Placental epithelial cell (primary cell): ENCODE results near the genes AASDH, HOPX and IGFBP7.

DNA sequence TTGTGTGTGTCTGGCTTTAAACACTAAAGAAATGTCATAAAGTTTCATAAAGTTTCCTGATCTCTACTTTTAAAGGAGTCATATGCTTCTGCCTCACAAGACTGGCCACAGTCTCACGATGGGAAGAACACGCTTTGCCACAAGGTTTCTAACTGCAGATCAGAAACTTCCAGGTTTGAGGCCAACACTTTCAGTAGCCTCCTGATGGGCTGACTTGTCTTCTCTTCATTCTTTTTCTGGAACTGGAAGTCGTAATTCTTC lies 67.0 kb upstream of the KIT start:
- CAGE, long polyA plus RNA = no peak

- CAGE, long polyA plus RNA = no peak
Measured at GRCh38 chr4:54658236-54659285, 804 bp downstream of the KIT start.

- CAGE, long polyA plus RNA = no peak
Measured at GRCh38 chr4:54659471-54660218, 1.9 kb downstream of the KIT start.

- CAGE, long polyA plus RNA = no peak
Measured at GRCh38 chr4:55336084-55337035, 9.7 kb upstream of the SRD5A3 start.

DNA sequence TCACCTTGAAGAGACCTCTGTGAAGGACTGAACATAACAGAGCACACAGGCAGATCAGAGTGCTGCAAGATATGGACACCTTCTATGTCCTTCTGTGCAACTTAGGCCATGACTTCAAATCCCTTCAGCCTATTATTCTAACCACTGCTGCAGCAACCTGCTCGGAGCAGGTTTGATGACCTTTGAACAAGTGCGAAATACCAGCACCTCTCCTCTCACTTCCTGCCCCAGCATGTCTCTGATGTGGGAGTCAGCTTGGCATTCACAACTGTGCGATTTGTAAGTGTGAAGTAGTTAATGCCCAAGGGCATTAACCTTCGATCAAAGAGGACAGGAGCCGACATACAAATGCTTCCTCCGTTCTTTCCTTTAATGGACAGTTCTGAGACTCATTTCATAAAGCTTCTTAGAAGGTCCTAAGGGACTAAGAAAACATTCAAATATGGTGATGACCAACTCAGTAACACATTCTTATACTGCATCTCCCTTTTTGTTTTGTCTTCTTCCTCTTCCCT lies 1.5 kb upstream of the EXOC1 start:
- CAGE, long polyA plus RNA = no peak

DNA sequence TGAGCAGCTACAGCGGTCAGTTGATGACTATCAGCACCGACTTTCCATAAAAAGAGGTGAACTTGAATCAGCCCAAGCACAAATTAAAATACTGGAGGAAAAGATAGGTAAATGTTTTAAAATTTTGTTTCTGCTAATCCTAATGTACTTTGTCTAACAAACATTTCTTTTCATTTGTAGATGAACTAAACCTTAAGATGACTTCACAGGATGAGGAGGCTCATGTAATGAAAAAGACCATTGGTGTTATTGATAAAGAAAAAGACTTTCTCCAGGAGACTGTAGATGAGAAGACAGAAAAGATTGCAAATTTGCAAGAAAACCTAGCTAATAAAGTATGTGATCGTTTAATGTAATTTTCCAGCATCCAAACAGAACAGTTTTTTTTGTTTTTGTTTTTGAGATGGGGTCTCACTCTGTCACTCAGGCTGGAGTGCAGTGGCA lies 49.6 kb upstream of the CRACD start:
- CAGE, long polyA plus RNA = no peak

- CAGE, long polyA plus RNA = no peak
Measured at GRCh38 chr4:56314593-56314949, 72.7 kb downstream of the AASDH start.

- CAGE, long polyA plus RNA = no peak
Measured at GRCh38 chr4:56386897-56388058, at the start of gene AASDH. TSS of gene AASDH (minus strand) at chr4:56387491.

GRCh38 chr4:56681025-56681963 lies at the start of gene HOPX:
TSS of gene HOPX (minus strand) at chr4:56681296.
- CAGE, long polyA plus RNA = no peak

GRCh38 chr4:56686545-56686981 lies 5.5 kb upstream of the HOPX start:
- CAGE, long polyA plus RNA = no peak

GRCh38 chr4:56843329-56843798 lies 21.9 kb upstream of the SPINK2 start:
- CAGE, long polyA plus RNA = no peak

DNA sequence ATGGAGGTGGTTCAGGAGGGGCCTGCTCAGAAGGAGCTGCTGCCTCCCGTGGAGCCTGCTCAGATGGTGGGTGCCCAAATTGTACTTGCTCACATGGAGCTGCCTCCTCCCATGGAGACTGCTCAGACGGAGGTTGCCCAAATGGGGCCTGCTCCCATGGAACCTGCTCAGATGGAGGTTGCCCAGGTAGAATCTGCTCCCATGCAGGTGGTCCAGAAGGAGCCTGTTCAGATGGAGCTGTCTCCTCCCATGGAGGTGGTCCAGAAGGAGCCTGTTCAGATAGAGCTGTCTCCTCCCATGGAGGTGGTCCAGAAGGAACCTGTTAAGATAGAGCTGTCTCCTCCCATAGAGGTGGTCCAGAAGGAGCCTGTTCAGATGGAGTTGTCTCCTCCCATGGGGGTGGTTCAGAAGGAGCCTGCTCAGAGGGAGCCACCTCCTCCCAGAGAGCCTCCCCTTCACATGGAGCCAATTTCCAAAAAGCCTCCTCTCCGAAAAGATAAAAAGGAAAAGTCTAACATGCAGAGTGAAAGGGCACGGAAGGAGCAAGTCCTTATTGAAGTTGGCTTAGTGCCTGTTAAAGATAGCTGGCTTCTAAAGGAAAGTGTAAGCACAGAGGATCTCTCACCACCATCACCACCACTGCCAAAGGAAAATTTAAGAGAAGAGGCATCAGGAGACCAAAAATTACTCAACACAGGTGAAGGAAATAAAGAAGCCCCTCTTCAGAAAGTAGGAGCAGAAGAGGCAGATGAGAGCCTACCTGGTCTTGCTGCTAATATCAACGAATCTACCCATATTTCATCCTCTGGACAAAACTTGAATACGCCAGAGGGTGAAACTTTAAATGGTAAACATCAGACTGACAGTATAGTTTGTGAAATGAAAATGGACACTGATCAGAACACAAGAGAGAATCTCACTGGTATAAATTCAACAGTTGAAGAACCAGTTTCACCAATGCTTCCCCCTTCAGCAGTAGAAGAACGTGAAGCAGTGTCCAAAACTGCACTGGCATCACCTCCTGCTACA lies 23.4 kb downstream of the REST start:
- CAGE, long polyA plus RNA = no peak

- CAGE, long polyA plus RNA = no peak
Measured at GRCh38 chr4:57021834-57022549, 43.3 kb downstream of the POLR2B start.

DNA sequence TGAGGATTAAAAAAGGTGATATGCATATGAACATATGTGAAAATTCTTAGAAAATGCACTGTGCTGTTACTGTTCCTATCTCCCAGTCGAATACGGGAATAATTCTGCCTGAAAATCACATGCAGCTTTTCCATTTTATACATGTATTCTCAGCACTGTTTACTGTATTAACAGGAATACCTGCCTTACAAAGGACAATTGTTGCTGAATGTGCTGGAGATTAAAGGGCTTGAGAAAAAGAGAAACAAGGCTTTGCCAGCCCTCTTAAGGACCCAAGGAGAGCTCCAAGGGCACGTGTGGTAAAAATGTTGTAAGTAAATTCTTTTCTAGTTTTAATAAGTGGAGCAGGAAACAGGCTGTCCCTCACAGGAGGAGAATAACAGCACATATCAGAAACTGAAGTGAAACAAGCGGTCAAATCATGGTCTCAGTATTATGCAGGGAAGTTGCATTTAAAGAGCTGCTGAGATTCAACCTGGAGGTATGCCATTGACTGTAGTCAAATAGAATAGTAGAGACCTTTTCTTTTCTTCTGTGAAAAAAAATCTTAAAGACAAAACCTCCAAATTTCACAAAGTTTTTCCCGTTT lies 18.5 kb downstream of the IGFBP7 start:
- CAGE, long polyA plus RNA = no peak

DNA sequence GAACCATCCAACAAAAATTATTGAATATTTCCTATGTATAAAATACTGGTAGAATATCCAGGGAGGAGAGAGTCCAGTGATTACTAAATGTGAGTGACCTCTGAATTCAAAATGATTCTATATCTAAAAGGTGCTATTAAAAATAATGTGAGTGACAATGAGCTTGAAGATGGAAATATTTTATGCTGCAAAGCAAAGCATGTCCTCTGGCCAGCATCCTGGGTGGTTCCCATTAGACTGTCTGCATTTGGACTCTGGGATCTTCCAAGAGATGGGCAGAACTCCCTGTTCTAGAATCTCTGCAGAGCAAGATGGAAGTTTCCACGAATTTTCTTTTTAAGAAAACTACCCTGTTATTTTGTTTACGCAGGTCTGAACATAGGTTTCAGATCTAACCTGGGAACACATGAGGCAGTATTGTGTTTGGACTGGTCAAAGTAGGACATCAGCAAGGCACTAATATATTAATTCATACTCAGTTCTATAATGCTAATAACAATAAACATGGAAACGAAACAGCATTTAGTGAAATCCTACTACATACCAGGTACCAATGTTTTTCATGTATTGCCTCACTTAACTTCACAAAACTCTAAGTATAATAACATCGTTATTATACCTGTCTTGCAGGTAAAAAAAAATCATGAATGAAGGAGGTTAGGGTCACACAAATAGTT lies 13.0 kb downstream of the IGFBP7 start:
- CAGE, long polyA plus RNA = no peak

- CAGE, long polyA plus RNA = no peak
Measured at GRCh38 chr4:57109889-57110856, at the start of gene IGFBP7. TSS of gene IGFBP7 (minus strand) at chr4:57110385.

DNA sequence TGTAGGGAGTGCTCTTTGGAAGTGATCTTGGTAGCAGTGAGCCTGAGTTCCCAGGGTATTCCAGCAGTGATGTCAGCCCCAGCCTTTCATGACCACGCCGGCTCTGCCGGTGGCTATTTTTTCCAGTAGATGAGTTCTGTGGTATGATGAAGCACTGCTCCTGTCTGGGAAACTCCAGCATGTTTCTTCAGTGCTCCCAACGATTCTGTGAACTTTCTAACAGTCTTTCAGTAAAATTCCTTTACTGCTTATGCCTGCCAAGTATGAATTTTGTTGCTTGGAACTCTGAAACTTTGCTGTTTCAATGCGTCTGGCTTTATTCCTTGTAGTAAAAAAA lies 391.7 kb upstream of the IGFBP7 start:
- CAGE, long polyA plus RNA = no peak

- CAGE, long polyA plus RNA = no peak
Measured at GRCh38 chr4:61199957-61200242, 226 bp upstream of the ADGRL3 start.

DNA sequence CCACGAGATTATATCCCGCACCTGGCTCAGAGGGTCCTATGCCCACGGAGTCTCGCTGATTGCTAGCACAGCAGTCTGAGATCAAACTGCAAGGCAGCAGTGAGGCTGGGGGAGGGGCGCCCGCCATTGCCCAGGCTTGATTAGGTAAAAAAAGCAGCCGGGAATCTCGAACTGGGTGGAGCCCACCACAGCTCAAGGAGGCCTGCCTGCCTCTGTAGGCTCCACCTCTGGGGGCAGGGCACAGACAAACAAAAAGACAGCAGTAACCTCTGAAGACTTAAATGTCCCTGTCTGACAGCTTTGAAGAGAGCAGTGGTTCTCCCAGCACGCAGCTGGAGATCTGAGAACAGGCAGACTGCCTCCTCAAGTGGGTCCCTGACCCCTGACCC lies 876.4 kb downstream of the TECRL start:
- CAGE, long polyA plus RNA = no peak

GRCh38 chr4:64406902-64407430 lies 2.3 kb downstream of the TECRL start:
- CAGE, long polyA plus RNA = no peak